GM23338 (cell line): ENCODE measurements around a stretch of chr17.

DNA sequence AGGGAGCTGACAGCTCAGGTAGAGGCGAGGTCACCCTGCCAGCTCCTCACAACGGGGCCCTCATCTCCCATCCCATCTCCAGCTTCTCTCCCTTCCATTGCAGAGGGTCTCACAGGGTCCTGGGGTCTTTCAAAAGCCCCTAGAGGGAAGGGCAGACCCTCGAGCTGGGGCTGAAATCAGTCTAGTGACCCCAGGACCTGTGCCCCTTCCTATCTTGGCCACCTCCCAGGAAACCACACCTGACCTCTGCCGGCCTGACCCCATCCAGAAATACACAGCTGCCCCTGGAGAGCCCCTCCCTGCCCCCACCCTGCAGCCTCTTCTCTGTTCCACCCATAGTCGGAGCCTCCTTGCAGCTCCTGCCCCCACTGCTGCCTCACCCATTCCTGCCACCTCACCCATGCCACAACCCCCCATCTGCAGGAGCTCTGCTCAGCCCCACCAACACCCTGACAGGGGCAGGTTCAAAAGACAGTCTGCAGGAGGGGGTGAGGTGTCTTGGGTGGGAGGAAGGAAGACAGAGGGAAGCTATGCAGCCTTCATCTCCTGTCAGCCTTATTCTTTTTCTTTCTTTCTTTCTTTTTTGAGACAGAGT is 23.4 kb downstream of the PIK3R5 start:
- PRO-cap = no peak
- RAMPAGE, long total RNA = no peak

- PRO-cap = no peak
- RAMPAGE, long total RNA = no peak
These were observed 20.9 kb downstream of the PIK3R5 start for GRCh38 chr17:8944519-8945179.

DNA sequence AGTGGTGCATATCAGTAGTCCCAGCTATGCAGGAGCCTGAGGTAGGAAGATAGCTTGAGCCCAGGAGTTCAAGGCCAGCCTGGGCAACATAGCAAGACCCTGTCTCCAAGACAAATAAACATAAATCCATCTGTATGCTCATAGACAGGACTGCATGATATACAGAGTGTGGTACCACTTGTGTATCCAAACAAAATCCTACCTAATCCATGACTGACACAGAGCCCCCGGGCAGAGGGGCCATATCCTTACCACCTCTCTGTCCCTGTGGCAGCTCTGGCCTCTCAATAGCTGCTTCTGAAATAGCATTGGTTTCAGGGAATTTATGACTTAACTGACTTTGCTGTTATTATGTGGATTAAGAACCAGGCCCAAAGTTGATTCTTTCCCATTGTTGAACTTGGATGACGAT is 31.3 kb downstream of the NTN1 start:
- PRO-cap = no peak
- RAMPAGE, long total RNA = no peak

- PRO-cap = no peak
- RAMPAGE, long total RNA = no peak
These were observed 53.0 kb downstream of the NTN1 start for GRCh38 chr17:9074143-9074793.

DNA sequence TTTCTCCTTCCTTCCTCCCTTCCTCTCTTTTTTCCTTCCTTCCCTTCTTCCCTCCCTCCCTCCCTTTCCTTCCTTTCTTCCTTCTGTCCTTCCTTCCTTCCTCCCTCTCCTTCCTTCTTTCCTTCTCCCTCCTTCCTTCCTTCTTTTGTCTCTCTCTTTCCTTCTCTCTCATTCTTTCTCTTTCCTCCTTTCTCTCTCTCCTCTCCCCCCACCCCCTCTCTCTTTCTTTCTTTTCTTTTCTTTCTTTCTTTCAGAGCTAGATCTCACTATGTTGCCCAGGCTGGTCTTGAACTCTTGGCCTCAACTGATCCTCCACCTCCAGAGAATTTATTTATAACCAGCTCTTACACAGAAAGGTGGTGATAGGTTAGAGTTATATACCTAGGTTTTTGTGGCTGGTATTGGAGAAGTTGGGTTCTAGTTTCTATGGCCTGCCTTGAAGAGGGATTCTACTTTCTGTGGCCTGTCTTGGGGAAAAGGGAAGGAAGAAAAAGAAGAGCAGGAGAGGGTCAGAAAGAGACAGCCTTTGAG is 247.7 kb downstream of the STX8 start:
- PRO-cap = no peak
- RAMPAGE, long total RNA = no peak

DNA sequence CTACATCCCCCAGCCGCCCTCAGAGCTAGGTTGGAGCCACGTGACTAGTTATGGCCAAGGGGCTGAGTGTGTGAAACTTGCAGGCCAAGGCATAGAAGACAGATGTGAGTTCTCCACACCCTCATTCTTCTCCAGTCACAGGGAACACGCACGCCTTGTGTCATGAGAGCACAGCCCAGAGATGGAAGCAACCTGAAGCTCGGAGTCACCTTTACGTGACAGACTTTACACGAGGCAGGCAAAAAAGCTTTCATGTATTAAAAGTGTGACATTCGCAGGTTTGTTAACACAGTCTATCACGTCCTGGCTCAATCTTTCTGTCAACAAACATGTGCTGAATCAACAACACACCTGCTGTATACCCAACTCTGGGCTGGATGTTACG is 38.4 kb downstream of the STX8 start:
- PRO-cap = no peak
- RAMPAGE, long total RNA = no peak

GRCh38 chr17:9646273-9646783 is 1.0 kb downstream of the USP43 start:
- PRO-cap = bidirectional peak, plus-strand start at chr17:9646556, minus-strand start at chr17:9646476
- RAMPAGE, long total RNA = no peak

DNA sequence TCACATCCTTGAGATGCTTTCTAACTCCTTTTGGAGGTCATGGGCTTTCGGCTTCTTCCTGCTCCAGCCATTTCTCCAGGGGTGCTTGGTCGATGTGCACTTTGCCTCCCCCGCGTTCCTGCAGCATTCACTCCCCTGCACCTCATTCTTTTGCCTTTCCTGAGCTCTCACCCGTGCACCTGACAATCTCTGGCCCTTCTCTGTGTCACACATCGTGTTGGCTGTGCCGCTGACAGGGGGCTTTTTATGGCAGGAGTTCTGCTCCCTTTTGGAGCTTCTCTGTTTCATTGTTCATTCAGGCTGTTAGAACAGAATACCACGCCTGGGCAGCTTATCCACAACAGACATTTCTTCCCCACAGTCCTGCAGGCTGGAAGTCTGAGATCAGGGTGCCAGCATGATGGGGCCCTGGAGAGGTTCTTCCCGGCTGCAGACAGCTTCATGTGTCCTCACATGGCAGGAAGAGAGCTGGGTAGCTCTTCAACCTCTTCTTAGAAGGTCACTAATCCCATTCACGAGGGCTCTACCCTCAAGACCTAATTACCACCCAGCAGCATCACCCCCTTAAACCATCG is 65.2 kb downstream of the DHRS7C start:
- PRO-cap = no peak
- RAMPAGE, long total RNA = no peak

GRCh38 chr17:9958110-9958452 is 53.0 kb upstream of the RCVRN start:
- PRO-cap = no peak
- RAMPAGE, long total RNA = no peak

DNA sequence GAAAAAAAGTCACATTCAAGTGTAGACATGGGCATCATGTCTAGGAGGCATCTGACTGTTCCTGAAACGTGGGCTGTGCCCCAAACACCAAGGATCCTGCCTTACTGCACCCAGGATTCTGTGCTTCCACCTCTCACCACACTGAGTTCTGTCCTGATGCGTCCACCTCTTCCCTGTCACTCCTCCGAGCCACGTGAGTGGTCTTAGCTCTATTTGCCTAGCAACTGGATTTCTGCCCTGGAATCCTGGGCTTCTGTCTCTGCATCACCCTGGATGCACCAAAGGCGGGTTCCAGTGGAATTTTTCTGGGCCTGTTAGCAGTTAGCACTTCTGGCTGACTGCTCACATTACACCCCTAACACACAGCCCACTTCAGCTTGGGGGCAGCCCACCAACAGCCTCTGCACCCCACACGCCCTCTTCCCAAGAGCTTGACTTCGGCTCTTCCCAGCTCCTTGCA is 129.6 kb upstream of the RCVRN start:
- PRO-cap = no peak
- RAMPAGE, long total RNA = no peak

DNA sequence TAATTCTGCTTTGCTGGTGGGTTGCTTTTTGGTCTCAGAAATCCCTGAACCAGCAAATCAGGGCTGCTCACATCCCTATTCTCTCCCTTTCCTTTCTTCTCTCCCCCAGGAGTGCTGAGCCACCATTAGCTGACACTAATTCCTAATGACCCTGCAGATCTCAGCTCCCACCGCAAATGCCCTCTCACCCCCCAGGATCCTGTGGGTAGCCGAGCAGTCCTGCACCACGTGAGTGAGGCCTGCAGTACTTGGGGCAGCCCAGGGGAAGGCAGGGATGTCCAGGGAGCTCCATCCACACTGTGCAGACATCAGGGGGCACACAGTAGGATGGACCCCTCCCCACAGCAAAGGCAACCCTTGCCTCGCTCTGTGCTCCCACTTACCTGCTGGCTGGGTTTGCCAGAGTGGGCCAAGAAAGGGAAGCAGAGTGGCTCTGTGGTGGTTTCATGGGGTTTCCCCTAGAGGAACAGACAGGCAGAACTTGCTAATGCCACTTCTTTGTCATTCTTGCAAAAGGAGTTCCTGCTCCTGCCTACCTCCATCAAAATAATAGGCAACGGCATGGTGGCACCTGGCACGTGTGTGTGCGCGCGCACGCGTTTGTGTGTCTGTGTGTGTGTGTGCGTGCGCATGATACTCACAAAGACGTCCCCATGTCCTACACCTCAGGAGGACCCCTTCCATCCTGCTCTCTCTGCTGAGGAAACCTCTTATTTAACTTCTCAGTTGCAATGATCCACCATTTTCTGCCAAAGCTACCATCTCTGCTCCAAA is 135.5 kb downstream of the GAS7 start:
- PRO-cap = no peak
- RAMPAGE, long total RNA = no peak

DNA sequence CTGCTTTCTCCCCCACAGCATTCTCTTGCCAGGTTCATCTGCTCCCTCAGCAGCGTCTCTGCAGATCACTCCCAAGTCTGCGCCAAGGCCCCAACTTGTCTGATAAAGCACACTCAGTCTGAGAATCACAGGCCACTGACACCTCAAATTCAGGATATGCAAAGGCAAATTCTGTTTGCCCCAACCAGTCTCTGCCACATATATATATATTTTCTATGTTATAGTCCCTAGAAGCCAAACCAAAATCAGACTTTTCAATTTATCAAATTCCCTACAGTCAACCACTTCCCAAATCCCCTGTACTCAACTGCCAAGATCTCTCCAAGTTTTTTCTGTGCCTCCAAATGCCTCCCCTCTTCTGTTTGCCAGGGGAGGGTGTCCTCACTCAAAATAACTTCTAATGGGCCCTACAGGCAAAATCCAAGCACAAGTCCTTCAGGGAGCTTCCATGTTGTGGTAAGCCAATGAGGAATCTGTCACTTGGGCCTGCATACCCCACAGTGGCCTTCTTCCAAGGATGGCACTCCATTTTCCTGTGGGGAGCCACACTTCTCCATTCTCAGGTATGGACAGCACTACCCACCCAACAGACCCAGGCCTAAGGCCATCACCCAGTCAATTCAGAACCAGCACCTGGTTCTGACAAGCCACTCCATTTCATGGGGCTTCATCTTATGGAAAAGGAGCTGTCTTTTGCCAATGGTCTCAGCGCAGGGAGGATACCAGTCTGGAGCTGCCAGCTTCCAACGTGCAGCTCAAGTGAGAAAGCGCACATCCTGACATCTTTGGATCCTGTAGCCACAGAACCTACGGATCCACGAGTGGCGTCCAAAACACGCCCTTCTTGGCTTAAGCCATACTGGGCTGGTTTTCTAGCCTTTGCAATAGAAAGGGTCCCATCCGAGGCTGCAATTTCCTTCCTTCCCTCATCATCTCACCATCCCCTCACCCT is 102.1 kb downstream of the GAS7 start:
- PRO-cap = no peak
- RAMPAGE, long total RNA = no peak

- PRO-cap = no peak
- RAMPAGE, long total RNA = no peak
These were observed 70.6 kb downstream of the GAS7 start for GRCh38 chr17:10127614-10128477.

DNA sequence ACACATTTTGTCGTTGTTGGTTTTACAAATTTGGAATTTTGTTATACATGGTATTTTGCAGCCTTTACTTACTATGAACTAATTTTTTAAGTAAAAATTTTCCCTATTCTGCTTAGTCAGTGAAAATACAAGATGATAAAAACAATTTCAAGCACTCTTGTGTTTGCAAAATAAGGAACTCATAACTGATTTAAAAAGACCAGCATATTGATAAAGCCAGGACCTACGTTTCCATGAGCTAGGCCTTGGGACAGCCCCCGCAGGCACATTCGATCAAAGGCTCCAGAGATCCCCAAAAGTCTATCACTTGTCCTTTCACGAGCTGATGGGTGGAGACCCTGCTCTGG is 31.8 kb downstream of the GAS7 start:
- PRO-cap = no peak
- RAMPAGE, long total RNA = no peak

DNA sequence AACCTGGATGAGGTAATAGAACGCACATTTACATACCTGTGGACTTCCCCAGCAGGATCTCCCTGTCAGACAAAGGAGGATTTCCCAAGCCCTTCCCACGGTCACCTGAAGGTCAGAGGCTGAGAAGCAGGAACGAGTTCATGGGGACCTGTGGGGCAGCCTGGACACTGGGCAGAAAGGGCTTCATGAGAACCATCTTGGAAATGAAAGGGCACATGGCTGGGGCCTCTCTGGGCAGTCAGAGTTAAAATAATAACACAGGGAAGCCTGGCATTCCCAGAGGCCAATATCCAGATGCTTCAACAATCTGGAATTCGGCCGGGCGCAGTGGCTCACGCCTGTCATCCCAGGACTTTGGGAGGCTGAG is 12.0 kb upstream of the GAS7 start:
- PRO-cap = no peak
- RAMPAGE, long total RNA = no peak

DNA sequence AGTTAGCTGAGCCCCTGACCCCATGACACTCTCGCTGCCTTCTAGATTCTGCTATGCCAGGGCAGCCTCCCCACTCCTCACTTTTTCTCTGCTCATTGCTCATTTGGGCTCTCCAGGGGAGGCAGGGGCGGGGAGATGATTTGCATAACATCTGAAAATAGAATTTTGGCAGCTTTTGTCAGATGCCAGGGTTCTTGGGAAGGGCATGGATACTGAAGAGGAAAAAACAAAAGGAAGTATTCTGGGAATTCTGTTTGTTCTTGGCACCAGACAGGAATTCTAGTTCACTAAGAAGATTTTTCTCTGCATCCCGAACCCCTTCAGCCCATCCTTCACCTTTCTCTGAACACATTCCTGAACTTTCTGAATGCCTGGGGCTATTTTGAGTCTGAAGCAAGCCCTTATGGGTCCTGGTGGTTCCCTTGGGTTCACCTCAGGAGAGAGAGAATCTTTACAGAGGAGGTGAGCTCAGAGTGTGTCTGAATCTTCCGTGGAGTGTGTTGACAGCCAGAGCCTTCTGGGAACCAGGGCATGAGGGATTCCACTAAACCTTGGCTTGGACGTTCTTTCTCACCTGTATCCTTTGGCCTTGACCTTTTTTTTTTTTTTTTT is 78.2 kb upstream of the GAS7 start:
- PRO-cap = no peak
- RAMPAGE, long total RNA = no peak

DNA sequence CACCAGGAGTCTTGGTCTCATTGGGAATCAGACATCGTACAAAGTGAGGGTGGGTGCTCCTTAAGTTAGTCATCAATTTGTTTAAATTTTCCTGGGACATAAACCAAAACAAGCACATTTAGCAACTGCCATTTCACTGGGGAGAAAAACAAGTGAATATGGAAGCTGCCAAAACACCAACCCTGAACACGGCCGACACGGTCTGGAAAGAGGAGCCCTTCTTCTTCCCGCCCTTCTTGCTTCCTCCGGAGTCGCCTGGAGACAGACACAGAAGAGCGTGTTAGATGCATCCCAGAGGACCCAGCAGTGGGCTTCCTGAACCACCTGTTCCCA is 32.7 kb downstream of the MYH13 start:
- PRO-cap = no peak
- RAMPAGE, long total RNA = no peak

DNA sequence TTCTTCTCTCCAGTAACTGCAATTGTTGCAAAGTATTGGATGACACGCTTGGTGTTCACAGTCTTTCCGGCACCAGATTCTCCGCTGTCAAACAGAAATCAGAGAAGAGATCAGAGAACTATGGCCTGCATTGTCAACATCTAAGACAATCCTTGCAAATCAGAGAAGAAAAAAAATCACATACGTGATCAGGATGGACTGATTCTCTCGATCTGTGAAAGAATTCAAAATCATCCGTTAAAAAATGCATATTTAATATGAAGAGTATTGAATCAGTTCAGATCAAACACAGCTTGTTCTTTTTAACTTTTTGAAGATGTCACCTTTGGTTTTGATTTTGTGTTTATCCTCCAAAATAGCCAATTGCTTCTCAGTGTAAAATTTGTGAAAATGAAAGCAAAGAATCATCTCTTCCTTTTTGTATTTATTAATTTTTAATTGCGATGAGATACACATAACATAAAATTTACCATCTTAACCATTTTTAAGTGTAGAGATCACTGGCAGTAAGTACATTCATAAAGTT is 6.2 kb downstream of the MYH8 start:
- PRO-cap = no peak
- RAMPAGE, long total RNA = no peak

DNA sequence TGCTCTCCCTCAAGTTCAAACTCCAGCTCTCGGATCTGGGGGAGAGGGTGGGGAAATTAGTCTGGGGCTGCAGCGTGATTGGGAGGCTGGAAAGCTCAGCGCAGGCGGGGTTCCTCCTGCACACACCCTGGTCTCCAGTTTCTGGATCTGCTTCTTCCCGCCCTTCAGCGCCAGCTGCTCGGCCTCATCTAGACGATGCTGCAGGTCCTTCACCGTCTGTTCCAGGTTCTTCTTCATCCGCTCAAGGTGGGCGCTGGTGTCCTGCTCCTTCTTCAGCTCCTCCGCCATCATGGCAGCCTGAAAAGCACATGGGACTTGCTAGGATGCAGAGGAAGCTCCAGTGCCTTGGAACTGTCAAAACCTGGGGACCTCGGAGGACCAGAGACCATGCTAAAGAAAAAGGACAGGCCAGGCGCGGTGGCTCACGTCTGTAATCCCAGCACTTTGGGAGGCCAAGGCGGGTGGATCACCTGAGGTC is 26.9 kb downstream of the MYH3 start:
- PRO-cap = no peak
- RAMPAGE, long total RNA = no peak

GRCh38 chr17:10637915-10638743 is 19.0 kb downstream of the MYH3 start:
- PRO-cap = no peak
- RAMPAGE, long total RNA = no peak